SK-N-DZ (cell line): ENCODE measurements around a stretch of chr12.

DNA sequence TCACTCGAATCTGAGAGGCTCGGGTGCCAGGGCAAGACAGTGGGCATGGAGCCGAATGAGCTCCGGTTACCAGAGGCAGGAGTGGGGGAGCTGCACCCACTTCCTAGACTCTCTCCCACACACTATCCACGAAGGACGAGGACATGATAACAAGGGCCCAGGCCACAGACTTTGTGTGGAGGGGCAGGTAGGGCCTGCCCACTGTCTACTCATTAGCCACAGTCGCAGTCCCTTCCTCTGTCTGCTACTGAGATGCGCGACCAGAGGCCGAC is 69.3 kb downstream of the RFLNA start:
RAMPAGE:
- cytosol, long total RNA: no peak
- nucleus, long total RNA: no peak

DNA sequence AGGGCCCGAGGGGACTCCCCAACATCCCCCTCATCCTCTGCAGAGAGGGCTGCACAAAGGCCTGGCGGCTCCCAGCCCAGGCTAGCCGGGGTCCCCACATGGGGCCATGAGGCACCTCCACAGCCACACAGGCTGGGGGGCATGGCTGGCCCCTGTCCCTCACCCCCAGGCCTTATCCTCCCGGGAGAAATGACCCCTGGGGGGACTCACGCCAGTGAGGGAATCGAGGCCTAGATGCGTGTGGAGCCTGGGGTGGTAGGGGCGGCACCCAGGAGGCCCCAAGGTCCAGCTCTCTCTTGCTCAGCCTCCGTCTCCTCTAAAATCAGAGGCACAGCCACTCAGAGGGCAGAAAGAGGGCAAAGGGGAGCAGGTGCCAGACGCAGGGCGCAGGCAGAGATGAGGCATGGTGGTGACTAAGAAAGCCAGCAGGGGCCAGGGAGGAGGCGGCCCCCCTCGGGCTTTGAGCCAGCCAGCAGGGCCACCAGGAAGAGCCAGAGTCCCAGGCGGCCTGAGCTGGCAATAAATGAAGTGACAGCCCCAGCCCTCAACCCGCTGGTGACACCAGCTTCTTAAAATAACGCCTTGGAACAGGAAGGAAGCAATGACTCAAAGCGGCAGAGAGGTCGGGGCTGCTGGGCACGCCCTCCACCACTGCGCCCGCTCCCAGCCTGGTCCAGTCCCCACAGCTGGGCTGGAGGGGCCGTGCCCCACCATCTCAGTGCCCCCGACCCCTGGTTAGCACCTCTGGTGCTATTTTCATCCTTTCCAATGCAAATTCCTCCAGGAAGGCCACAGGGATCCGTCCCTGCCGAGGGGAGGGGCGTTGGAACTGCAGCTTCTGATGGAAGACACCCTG is 114.1 kb downstream of the NCOR2 start:
RAMPAGE:
- cytosol, long total RNA: no peak
- nucleus, long total RNA: no peak

DNA sequence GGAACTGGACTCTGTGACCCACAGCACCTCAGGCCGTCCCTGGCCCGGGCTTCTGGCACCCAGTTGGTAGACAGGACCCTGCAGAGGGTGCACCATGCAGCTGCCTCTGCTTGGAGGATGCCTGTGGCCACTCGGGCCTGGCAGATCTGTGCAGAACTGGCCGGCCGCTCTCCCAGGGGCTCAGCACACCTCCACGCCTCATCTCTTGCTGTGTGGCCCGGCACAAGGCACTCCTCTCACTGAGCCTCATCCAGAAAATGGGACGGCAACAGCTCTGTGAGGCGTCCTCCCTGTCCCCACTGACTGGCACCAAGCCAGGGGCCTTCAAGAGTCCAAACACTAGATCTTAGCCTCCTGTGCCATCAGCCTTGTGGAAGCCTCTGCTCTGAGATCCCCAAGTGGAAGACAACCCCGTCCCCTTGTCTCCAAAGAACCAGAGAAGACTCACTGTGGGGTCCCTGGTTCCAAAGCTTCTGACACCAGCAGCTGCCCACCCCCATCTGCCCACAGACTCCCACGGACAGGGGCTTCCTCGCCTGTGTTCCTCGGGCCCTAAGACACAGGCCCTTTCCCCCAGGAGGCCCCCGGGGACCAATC is 113.3 kb downstream of the NCOR2 start:
RAMPAGE:
- cytosol, long total RNA: no peak
- nucleus, long total RNA: no peak

DNA sequence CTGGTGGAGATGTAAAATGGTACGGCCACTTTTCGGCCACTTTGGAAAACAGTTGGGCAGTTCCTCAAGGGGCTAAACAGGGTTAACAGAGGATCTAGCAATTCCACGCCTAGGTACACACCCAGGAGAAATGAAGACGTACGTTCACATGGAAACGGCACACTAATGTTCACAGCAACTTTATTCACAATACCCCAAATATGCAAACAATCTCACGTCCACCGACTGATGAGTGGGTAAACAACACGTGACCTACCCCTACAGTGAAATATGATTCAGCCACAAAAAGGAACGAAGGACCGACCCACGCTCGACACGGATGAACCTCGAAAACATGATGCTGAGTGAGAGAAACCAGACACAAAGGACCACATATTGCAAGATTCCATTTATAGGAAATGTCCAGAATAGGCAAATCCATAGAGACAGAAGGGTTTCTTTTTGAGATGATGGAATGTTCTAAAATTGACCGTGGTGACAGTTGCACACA is 112.7 kb downstream of the NCOR2 start:
RAMPAGE:
- cytosol, long total RNA: no peak
- nucleus, long total RNA: no peak

DNA sequence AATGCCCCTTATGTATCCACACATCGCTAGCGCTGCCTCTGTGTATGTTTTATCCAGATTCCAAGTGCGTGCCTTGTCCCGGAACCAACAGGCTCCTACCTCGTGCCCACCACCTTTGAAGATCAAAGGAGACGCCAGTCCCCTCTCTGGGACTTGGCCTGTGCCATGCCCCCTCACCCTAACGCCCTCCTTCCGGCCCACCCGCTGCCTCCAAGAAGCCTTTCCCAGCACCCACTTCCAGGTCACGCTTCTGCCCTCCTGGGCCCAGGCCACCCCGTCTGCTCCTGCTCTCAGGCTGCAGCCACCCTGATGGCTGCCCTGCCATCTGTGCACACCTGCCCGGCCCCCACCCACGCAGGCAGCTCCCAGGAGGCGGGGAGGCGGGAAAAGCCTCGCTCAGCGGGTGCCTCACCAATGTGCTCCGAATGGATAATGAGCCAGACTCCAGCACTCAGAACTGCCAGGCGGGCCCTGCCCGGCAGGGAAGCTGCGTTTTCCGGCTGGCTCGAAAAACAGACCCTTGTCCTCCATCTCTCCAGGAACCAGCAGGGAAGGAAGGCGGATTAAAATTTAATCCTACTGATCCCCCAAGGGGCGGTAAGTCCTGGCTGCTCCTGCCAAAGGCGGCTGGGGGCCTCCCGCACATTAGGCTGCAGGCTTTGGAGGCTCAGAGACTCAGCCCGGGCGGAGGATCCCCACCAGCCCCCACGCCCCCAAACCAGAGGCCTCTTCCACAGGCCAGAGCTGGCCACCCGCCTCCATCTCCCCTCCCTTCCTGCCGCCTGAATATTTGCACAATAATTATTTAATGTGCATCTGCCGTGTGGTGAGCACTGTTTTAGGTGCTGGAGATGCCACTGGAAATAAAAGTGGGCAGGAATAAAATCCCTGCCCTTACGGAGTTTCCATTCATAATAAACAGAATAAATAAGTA is 104.0 kb downstream of the NCOR2 start:
RAMPAGE:
- cytosol, long total RNA: no peak
- nucleus, long total RNA: no peak

DNA sequence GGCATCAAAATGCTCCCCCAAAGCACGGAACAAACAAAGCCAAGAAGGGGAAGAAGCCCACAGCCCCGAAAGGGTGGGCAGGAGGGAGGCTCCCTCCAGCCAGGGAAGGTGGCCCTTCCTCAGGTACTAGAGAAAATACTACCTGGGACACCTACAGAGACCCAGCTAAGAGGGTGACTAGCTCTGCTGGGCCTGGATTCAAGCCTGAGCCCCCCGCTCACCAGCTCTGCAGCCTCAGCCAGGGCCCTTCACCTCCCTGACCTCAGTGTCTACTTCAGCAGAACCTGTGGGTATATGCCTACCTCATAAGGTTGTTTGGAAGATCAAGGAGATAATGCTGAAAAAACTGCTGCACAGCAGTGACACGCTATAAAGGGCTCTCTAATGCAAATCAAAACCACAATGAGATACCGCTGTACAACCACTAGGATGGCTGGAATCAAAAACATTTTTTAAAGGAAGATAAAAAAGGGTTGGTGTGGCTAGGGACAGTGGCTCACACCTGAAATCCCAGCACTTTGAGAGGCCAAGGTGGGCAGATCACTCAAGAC is 97.9 kb downstream of the NCOR2 start:
RAMPAGE:
- cytosol, long total RNA: no peak
- nucleus, long total RNA: no peak

DNA sequence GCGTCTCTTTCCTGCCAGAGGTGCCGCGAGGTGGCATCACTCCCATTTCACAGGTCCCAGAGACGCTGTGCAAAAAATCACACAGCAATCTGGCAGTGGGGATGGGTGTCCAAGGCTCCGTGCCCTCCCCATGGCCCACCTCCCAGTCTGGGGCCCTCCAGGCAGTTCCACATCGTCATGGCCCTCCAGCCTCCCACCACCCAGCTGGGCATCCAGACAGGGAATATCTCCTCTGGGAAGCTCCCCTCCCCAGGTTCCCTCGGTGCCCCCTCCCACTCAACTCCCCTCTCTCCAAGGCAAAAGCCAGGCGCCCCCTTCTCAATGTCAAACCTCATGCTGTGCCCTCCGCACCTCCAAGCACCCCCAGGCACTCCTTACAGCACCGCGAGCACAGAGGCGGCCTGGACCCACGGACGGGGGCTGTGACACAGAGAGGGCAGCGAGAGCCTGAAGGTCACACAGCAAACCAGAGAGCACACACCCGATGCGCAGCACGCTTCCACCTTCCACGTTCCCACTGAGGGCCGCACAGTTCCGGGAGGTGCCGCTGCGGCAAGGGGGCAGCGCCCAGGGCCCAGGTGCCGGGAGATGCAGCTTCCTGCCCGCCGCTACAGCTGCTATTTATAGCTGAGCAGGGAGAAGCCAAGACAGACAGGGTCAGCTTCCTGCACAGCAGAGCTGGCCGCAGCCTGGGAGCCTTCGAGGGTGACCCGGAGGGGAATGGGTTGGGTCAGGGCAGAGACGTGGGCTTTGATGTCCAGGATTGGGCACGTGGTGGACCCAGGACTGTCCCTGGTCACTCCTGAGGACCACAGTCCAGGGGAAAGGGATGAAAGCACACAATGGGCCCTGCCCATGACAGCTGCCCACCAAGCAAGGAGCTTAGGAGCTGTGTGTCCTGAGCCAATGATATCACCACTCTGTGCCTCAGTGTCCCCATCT is 12.9 kb downstream of the NCOR2 start:
RAMPAGE:
- cytosol, long total RNA: no peak
- nucleus, long total RNA: no peak

GRCh38 chr12:124565034-124565611 is 2.3 kb downstream of the NCOR2 start:
RAMPAGE:
- cytosol, long total RNA: no peak
- nucleus, long total RNA: no peak

RAMPAGE:
- cytosol, long total RNA: no peak
- nucleus, long total RNA: no peak
Observed at GRCh38 chr12:124582132-124582544, 14.7 kb upstream of the NCOR2 start.

RAMPAGE:
- cytosol, long total RNA: no peak
- nucleus, long total RNA: no peak
Observed at GRCh38 chr12:124617432-124618179, 50.2 kb upstream of the NCOR2 start.

DNA sequence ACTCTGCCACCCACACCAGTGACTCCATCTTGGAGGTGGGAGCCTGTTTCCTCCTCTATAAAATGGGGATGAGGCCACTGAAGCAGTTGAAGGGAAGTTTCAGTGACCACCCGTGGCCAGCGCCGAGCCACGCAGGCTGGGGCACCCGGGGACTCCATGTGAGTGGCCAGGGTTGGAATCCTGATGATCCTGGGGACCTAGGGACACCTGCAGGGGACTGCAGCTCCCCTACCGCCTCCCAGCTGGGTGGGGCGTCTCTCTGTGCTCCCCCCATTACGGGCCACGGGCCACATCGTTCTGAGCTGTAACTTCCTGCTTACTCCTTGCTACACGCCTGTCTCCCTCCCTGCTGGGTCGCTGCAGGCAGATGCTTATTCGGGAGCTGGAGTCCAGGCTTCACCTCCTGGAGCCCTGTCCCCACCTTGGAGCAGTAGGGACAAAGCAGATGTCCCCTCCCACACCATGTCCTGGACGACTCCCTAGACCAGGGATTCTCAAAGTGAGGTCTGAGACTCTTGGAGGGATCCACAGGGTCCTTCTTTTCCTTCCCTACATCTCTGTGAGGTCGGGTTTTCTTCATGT is 85.8 kb upstream of the NCOR2 start:
RAMPAGE:
- cytosol, long total RNA: no peak
- nucleus, long total RNA: no peak

DNA sequence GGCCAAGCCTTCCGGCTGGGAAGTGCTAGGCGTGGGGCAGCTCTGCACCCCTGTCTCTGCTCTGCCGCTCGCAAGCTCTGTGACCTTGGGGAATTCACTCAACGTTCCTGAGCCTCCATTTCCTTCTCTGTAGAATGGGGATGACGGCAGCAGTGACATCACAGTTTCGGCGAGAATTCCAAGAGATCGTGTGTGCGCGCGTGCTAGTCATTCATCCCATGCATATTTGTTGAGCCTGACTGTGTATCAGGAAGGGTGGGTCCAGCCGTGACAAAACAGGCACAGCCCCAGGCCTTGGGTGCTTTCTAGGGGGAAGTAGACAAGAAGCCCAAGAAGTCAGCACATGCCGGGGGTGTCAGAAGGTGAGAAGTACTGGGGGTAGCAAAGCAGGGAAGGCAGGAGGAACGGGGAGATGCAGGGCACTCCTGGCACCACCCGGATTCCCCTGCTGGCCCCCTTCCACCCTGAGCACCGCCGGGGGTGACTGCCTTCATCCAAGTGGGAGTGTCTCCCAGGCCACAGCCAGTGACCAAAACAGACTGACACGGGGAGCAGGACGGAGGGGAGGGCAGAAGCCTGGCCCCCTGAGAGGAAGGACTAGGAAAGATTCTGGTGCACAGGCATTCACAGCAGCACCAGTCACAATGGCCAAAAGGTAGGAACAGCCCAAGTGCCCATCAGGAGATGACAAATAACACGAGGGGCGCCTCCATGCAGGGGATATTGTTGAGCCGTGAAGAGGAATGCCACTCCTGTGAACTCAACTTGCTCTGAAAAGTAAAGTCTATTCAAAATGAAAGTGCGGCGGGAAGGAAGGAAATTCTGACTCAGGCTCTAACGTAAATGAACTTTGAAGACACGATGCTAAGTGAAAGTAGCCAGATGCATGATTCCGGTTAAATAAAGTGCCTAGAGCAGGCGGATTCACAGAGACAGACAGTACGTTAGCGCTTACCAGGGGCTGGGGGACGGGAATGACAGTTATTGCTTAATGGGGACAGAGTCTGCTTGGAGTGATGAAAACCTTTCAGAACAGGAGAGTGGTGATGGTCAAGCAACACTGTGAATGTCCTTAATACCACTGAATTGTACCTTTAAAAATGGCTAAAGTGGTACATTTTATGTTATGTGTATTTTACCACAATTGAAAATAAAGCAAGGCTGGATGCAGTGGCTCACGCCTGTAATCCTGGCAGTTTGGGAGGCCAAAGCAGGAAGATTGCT is 146.0 kb upstream of the NCOR2 start:
RAMPAGE:
- cytosol, long total RNA: no peak
- nucleus, long total RNA: no peak

RAMPAGE:
- cytosol, long total RNA: no peak
- nucleus, long total RNA: no peak
Observed at GRCh38 chr12:124715343-124716123, 148.1 kb upstream of the NCOR2 start.

GRCh38 chr12:124741851-124742497 is 121.7 kb downstream of the SCARB1 start:
RAMPAGE:
- cytosol, long total RNA: no peak
- nucleus, long total RNA: no peak

GRCh38 chr12:124745612-124746355 is 117.9 kb downstream of the SCARB1 start:
RAMPAGE:
- cytosol, long total RNA: no peak
- nucleus, long total RNA: no peak

RAMPAGE:
- cytosol, long total RNA: no peak
- nucleus, long total RNA: no peak
Observed at GRCh38 chr12:124747075-124747778, 116.4 kb downstream of the SCARB1 start.

RAMPAGE:
- cytosol, long total RNA: no peak
- nucleus, long total RNA: no peak
Observed at GRCh38 chr12:124773845-124774552, 89.7 kb downstream of the SCARB1 start.

RAMPAGE:
- cytosol, long total RNA: no peak
- nucleus, long total RNA: no peak
Observed at GRCh38 chr12:124809942-124810571, 53.6 kb downstream of the SCARB1 start.

DNA sequence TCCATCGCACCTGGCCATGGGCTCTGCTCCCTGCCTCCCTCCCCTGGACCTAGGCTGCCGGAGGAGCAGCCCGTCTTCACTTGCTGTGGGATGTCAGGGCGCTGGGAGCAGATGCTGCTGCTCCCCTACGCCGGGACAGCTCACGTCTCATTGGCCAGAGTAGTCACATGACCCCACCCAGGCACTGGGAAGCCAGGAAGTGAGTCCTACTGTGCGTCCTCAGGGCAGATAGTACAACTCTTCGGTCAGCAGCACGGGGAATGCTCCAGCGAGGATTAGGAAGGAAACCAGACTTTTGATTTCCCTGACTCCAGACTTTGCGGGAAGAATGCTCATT is 94.3 kb downstream of the TMEM132B start:
RAMPAGE:
- cytosol, long total RNA: no peak
- nucleus, long total RNA: no peak

GRCh38 chr12:125456191-125456664 is 270.0 kb downstream of the TMEM132B start:
RAMPAGE:
- cytosol, long total RNA: no peak
- nucleus, long total RNA: no peak